Sigmoid colon (tissue), 4 donors: ENCODE measurements around a stretch of chr2.

DNA sequence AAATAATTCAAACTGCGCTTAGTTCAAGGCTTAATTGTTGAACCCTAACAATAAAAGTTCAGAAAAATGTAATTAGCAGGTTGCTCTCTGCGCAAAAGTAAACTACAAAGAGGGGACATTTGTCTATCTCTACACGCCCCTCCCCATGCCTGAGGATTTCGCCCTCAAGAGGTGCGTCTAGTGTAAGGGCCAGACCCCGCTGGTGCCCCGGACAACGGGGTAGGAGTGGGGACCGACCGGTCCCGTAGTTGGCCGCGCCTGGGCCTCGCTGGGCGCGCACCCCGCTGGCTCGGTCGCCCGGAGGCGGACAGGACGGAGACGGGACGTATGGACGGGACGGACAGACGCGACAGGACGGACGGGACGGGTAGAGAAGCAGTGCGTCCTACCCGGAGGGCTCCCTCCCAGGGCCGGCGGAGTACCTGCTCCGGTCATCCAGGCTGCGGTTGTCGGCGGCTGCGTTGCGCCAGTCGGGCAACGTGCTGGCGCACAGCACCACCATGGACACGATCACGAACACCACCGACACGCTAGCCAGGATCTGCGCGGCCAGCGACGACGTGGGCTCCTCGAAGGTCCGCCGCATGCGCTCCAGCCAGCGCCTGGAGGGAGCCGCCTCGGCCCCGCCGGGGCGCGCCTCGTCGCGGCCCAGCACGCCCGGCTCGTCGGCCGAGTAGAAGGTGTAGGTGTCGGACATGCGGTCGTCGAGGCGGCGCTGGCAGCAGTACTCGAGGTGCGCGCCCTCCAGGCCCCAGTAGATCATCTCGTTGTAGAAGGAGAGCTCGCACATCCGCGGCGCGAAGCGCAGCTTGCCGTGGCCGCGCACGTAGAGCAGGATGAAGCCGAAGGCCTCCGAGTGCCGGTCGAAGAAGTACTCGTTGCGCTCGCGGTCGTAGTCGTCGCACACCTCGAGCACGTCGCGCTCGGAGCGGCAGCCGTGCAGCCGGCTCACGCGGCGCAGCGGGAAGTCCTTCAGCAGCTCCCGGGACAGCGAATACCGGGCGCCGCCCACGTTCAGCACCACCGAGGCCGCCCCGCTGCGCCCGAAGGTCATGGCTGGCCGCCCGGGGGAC lies 998 bp downstream of the KCNG3 start:
- PRO-cap: no peak
- RAMPAGE, long total RNA, 4 experiments: no peak in any of the 4 experiments

- PRO-cap: no peak
- RAMPAGE, long total RNA, 4 experiments: no peak in any of the 4 experiments
Measured at GRCh38 chr2:42567774-42568309, 590 bp upstream of the MTA3 start.

DNA sequence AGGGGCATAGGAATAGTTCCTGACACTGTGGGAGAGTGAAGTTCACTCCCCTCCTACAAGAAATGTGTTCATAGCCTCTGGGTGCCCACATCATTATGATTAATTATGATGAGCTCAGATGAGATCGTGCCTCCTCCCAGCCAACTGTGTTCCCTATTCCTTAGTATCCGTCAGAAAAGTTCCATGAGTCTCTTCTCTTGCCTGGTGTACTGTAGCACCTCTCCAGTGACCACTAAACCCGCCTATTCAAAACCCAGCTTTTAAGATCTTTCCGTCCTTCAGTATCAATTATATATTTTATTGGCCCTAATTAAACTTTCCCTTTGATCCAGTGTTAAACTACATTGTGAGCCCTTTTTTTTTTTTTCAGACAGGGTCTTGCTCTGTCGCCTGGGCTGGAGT lies 11.4 kb downstream of the OXER1 start:
- PRO-cap: no peak
- RAMPAGE, long total RNA, 4 experiments: no peak in any of the 4 experiments

DNA sequence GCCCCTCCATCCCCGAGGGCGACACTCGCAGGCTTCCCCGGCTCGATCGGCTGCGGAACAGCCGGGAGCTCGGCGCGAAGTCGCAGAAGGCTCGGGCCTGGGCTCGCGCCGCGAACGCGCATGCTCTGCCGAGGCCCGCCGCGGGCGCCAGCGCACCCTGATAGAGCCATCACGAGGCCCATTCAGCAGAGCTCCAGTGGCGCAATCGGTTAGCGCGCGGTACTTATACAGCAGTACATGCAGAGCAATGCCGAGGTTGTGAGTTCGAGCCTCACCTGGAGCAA lies 17.9 kb upstream of the HAAO start:
- PRO-cap: unidirectional peak, minus-strand start at position 59 of the sequence; unidirectional peak, minus-strand start at position 71 of the sequence; unidirectional peak, minus-strand start at position 82 of the sequence
- RAMPAGE, long total RNA, 4 experiments: no peak in any of the 4 experiments

DNA sequence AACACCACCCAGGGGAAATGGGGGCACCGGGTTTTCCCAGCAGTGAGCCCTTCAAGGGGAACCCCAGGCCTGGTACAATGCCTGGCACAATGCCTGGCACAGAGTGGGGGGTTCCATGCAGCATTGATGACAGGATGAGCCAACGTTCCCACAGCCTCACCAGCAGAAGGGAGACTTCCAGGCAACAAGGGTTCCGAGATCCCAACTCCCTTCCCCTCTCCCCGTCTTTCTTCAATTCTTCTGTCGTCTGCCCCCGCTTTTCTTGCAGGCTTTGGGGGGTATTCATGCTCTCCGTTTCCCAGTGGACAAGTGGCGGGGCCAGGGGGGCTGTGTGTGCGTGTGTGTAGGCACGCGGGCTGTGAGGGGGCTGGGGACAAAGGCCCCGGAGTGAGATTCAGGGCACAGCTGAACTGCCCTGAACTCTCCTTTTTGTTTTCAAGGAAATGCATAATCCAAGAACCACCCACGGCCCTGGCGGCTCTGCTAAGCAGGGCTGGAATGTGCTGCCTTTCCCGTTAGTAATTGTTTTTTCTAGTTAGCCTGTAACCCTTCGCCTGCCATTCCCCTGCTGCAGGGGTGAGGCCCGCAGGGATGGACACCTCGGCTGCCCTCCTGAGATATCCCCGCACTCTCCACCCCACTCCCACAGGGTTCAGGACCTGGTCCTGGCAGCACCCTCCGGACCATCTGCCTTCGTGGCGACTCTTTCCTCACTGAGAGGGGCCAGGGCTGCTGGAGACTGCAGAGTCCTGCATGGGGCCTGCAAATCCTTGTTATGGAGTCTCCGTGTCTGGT lies 132.3 kb upstream of the HAAO start:
- PRO-cap: no peak
- RAMPAGE, long total RNA, 4 experiments: start-site peak on the plus strand in 1 of 4 experiments, centred at position 636 of the sequence, 12 reads per replicate

DNA sequence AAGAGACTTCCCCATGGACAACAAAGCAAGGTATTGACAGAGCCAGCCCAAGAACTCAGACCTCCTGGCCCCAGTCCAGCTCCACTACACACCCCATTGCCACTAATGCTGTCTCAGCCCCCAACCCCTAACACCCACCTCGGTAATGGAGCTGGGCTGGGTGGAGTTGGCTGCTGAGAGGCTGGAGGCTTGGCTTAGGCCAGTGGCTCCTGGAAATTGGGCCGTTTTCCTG lies 175.4 kb upstream of the HAAO start:
- PRO-cap: no peak
- RAMPAGE, long total RNA, 4 experiments: no peak in any of the 4 experiments

DNA sequence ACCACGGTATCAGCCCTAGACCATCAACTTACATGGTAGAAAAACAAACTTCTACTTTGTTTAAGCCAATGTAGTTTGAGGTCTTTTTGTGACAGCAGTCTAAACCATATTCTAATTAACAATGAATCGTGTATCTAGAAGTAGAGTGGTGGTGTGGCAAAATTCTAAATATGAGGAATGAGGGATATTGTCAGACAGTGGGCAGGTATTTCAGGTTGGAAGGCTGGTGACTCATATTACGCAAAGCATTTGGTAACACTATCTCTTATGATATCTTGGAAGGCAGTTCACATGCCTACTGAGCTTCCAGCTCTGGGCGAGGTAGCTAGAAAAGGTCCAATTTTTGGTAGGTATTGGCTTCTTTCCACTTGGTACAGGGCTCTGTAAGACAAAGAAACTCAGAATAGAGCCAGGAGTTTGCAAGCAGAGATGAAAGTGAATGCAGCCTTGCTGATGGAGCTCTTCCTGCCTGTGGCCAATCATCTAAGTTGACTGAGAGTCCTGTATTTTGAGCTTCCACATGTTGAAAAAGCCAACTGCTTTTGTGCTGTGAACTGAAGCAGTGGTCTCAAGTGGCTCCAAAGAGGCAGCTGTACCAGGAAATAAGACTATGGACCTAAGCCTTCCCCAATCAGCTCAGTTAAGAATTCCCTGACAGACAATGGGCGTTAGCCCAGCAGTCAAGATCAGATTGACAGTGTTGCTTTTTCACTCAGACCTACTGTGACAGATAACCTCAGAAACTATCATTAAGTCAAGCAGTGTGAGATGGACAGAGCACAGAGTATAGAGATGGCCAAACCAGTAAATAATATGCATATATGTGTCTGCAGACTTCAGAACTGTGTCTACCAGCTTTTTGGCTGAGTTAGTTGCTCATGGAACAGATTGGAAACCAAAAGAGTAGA lies 215.5 kb downstream of the ZFP36L2 start:
- PRO-cap: no peak
- RAMPAGE, long total RNA, 4 experiments: no peak in any of the 4 experiments

DNA sequence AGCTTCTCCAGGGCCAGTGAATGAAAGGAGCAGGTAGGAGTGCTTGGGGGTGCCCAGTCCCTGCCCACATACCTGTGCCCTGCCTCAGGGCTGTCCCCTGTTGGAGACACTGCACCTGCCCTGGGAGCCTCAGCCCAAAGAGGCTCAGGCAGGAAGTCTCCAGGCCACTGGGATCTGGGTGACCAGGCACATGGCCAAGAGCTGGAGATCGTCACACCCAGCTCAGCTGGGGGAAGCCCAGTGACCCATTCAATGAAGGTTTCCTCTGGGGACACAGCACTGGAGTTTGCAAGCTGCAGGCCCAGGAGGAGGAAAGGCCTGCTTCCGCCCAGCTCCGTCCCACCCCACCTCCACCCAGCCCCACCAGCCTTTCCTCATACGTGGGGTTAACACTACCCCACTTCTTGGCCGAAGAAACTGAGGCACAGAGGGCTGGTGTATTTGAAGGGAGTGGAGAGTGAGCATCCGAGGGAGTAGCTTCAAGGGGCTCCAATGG lies 156.3 kb downstream of the ZFP36L2 start:
- PRO-cap: no peak
- RAMPAGE, long total RNA, 4 experiments: no peak in any of the 4 experiments

GRCh38 chr2:43100378-43100731 lies 126.1 kb downstream of the ZFP36L2 start:
- PRO-cap: no peak
- RAMPAGE, long total RNA, 4 experiments: no peak in any of the 4 experiments

- PRO-cap: no peak
- RAMPAGE, long total RNA, 4 experiments: no peak in any of the 4 experiments
Measured at GRCh38 chr2:43134363-43134968, 91.9 kb downstream of the ZFP36L2 start.

DNA sequence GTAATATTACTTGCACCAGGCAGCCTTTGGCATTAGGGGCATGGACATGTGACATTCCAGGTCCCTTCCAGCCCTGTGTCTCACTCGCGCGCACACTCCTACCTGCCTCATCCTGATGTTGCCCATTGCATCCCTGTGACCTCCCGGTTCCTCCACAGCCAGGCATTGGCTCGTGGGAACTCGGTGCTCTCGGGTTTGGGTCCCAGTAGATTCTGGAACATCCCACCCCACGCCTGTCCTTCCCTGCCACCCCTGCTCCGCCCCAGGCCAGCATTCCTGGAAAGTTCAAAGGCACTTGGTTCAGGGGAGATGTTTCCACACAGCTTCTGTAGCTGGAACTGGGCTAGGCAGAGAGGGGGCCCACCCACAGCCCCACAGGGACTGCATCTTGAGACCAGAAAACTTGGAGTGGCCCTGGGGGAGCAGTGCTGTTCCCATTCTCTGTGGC lies 69.0 kb downstream of the ZFP36L2 start:
- PRO-cap: no peak
- RAMPAGE, long total RNA, 4 experiments: no peak in any of the 4 experiments

DNA sequence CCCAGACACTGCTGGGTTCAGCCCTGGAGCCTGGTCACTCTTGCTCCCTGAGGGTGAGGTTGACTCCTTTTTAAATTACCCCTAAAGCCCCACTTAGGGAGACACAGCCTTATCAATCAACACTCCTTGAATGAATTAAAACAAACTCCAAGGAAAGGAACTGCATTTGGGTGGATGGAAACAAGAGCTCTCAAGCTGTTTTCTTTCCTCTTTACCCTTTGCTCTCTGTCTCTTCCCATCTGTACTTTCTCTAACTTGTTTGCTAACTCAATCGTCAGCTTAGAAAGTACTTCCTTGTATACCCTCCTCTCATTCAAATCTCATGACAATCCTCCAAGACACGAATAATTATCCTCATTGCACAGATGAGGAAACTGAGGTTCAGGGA lies 32.8 kb downstream of the ZFP36L2 start:
- PRO-cap: no peak
- RAMPAGE, long total RNA, 4 experiments: no peak in any of the 4 experiments

DNA sequence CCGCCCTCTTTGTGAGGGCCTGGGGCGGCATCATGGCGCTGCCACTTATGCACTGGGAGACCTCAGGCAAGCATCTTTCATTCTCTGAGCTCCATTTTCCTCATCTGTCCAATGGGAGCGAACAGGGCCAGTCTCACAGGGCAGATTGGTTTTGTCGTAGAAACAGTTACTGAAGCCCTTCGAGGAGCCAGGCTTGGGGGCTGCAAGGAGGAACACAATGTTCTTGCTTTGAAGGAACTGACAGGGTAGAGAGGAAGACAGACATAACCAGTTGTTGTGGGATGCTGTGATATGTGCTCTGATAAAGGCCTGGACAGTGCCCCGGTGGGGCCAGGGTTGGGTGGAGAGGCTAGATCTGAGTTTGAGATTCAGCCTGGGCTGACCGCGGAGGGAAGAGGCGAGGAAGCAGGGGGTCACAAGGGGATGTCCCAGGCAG lies 14.1 kb downstream of the ZFP36L2 start:
- PRO-cap: no peak
- RAMPAGE, long total RNA, 4 experiments: no peak in any of the 4 experiments

GRCh38 chr2:43218163-43219191 lies 7.9 kb downstream of the ZFP36L2 start:
- PRO-cap: no peak
- RAMPAGE, long total RNA, 4 experiments: no peak in any of the 4 experiments

DNA sequence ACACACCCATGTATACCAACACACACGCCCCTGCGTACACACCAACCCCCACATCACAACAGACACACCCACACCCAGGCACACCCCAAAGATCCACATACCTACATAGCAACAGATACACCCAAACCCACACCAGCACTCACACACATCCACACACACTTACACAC lies 7.3 kb downstream of the ZFP36L2 start:
- PRO-cap: no peak
- RAMPAGE, long total RNA, 4 experiments: no peak in any of the 4 experiments

DNA sequence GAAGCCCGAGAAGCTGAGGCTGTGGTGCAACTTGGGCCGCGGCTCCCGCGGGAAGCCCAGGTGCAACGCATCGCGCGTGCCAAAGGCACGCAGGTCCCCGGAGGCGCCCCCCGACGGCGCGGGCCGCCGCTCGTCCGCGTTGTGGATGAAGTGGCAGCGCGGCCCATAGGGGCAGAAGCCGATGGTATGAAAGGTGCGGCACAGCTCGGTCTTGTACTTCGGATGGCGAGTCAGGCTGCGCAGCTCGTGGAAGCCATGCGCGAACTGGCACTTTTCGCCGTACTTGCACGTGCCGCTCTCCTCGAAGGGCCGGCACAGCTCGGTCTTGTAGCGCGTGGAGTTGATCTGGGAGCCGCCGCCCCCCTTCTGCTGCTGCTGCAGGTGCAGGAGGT lies 1.4 kb downstream of the ZFP36L2 start:
- PRO-cap: no peak
- RAMPAGE, long total RNA, 4 experiments: no peak in any of the 4 experiments

DNA sequence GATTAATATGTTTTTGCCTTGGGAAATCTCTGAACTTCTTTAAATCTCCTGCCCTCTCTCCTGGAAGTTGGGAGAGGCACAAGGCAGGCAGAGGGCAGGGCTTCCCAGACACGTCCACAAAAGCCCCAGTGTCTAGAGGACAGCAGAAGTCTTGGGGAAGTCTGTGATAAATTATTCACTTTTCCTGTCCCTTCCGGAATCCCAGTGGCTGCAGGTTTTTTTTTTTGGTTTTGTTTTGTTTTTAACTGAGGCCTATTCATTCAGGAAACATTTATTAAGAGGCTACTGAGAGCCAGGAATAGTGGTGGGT lies 98.6 kb upstream of the ZFP36L2 start:
- PRO-cap: no peak
- RAMPAGE, long total RNA, 4 experiments: no peak in any of the 4 experiments

- PRO-cap: no peak
- RAMPAGE, long total RNA, 4 experiments: no peak in any of the 4 experiments
Measured at GRCh38 chr2:43331341-43331927, 105.0 kb upstream of the ZFP36L2 start.

DNA sequence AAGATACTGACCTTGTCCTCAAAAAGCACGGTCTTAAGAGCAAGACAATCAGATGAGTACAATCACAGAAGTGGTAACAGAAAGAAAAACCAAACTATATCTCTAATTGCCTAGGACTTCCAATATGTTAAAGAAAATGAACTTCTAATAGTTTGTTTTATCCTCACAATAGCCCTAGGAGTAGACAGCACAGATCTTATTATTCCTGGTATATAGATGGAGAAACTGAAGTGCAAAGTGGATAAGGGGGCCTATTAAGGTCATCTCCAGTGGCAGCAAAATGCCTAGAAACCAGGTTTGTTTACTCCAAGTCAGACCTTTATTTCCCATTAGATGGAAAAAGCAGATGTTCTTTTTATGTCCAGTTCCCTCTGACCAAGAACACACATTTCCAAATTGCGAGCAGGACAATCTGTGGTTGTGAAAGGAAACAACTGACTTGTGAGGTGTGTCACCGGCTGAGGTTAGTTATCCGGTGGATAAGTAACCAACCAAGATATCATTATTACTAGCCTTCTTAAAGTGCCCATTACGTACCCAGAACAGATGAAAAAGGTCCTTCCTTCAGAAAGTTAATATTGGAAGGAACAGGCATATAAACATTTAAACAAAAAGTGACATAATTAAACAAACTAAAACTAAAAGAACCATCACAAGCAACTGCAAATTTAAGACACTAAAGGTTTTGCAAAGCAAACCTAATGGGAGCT lies 113.0 kb downstream of the THADA start:
- PRO-cap: no peak
- RAMPAGE, long total RNA, 4 experiments: no peak in any of the 4 experiments

DNA sequence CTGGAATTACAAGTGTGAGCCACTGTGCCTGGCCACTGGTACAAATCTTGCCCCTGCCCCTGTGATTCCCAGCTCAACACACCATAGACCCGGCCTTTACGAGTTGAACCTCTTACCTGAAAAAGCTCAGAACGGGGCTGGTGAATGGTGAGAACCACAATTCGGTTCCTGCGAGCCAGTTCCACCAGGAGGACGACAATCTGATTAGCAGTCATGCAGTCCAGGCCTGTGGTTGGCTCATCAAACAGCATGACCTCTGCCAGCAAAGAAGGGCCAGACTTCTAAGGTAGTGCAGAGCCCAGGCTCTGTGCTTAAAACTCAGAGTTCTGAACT lies 12.4 kb downstream of the ABCG5 start:
- PRO-cap: no peak
- RAMPAGE, long total RNA, 4 experiments: no peak in any of the 4 experiments